ENCODE results near the gene C2CD2.

DNA sequence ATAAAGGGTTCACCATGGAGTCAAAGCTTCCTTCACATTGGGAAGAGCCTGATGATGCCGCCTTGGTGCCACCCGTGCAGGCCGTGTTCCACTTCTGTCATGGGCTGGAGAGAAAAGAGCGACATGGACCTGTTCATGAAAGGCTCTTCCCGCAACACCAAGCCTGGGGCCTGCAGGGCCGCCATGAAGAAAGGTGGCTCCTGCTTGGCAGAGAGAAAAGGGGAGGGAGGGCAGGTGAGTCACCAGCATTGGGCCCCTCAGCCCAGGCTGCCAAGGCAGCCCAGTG is 49.3 kb downstream of the RIPK4 start:
- CAGE, long polyA plus RNA: no peak
- RRBS: no CpG with 5 or more reads among the region's 6 CpGs

GRCh38 chr21:41767680-41768444 is 1.0 kb upstream of the RIPK4 start:
- CAGE, long polyA plus RNA: no peak
- RRBS: under 1% methylated on average over 3 of the region's 25 CpGs

- CAGE, long polyA plus RNA: no peak
- RRBS: no CpG with 5 or more reads among the region's 27 CpGs
These were observed 20.0 kb upstream of the PRDM15 start for GRCh38 chr21:41898989-41899727.

DNA sequence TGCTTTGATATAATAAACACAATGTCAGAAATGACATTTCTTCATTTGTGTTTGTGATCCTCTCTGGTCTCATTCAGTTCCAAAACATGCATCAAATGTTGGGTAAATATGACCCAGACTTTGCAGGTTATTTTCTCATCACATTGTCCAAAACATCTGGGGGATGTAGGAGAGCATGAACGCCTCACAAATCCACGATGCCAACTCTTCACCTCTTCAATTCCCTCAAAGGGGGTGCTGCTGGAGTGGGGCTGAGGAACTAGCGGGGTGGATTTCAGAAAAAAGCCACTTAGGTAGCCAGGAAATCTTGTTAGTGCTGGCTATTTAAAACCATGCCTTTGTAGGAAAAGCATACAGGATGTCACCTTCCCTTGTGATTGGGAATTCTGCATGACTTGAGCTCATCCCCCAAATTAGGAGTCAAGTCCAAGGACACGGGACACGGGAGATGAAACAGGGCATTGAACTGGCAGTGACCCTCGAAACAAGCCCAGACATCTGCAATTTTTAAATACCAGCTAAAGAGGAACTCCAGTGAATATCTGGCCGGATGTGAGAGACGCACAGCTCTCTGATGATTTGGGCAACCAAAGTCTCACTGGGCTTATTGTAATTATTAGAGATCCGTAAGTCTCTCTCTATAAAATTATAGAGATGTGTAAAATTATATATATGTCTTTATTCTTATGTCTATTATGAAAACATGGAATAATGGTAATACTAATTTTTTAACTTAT is 32.9 kb downstream of the C2CD2 start:
- CAGE, long polyA plus RNA: no peak
- RRBS: no CpG with 5 or more reads among the region's 9 CpGs

DNA sequence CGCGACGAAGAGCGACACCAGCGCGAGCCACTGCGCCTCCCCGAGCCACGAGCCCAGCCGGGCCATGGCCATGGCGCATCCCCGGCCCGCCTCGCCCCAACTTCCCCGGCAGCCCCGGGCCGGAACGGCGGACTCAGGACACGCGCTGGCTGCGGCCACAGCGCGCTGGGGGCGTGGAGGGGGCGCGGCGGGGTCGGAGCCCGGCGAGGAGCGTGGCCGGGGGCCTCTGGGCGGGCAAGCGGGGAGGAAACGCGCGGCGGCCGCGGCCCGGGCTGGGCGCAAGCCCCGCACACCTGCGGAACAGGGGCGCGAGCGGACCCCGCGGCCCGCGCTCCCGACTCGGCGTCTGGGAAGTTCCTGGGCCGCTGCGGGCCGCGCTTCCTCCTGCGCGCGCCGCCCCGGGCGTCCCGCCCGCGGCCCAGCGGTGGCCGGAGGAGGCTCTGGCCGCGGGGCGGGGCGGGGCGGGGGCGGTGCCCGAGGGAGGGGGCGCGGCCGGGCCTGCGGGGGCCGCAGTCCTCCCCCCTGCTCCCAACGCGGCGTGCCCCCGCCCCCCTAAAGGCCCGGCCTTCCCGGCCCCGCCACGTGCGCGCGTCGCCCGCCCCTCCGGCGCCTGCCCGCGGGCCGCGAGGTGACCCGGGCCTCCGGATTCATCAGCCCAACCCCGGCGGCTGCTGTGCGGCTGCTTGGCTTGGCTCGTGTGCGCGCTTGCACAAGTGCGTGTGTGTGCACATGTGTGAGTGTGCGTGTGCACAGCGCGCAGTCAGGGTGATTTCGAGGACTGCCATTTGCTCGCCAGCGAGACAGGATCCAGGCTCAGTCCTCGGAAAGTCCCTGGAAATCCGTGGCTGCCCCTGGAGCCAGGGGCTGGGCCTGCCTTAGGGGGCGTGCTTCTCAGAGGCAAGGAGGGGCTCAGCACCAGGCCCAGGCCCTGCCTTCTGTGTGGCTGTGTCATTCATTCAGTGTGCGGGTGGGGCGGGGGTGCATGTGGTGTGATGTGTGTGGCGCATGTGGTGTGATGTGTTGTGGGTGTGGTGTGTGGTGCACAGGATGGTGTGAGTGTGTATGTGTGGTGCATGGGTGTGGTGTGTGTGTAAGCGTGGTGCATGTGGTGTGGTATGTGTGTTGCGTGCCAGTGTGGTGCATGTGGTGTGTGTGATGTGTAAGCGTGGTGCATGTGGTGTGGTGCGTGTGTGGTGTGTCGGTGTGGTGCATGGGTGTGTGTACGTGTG is at the start of gene C2CD2:
C2CD2 (minus strand) TSS at position 442 of the 1,229 bp plus-strand sequence.
- CAGE, long polyA plus RNA: no peak
- RRBS: 4% methylated on average over 40 of the region's 128 CpGs

- CAGE, long polyA plus RNA: no peak
- RRBS: under 1% methylated on average over 3 of the region's 30 CpGs
These were observed 22.9 kb upstream of the UMODL1 start for GRCh38 chr21:42047964-42048911.

- CAGE, long polyA plus RNA: no peak
- RRBS: no CpG with 5 or more reads among the region's 8 CpGs
These were observed 30.7 kb upstream of the ABCG1 start for GRCh38 chr21:42188122-42188754.

GRCh38 chr21:42234342-42235557 is 15.8 kb downstream of the ABCG1 start:
- CAGE, long polyA plus RNA: no peak
- RRBS: 4% methylated on average over 28 of the region's 90 CpGs

- CAGE, long polyA plus RNA: no peak
- RRBS: no CpG with 5 or more reads among the region's 7 CpGs
These were observed 1.5 kb upstream of the TFF2 start for GRCh38 chr21:42352359-42352719.

GRCh38 chr21:42367321-42367706 is 979 bp upstream of the TFF1 start:
- CAGE, long polyA plus RNA: no peak
- RRBS: no CpG with 5 or more reads among the region's 5 CpGs

- CAGE, long polyA plus RNA: no peak
- RRBS: no CpG with 5 or more reads among the region's 8 CpGs
These were observed 35.7 kb downstream of the RSPH1 start for GRCh38 chr21:42460234-42460749.

GRCh38 chr21:42469176-42469761 is 26.8 kb downstream of the RSPH1 start:
- CAGE, long polyA plus RNA: no peak
- RRBS: no CpG with 5 or more reads among the region's 5 CpGs

DNA sequence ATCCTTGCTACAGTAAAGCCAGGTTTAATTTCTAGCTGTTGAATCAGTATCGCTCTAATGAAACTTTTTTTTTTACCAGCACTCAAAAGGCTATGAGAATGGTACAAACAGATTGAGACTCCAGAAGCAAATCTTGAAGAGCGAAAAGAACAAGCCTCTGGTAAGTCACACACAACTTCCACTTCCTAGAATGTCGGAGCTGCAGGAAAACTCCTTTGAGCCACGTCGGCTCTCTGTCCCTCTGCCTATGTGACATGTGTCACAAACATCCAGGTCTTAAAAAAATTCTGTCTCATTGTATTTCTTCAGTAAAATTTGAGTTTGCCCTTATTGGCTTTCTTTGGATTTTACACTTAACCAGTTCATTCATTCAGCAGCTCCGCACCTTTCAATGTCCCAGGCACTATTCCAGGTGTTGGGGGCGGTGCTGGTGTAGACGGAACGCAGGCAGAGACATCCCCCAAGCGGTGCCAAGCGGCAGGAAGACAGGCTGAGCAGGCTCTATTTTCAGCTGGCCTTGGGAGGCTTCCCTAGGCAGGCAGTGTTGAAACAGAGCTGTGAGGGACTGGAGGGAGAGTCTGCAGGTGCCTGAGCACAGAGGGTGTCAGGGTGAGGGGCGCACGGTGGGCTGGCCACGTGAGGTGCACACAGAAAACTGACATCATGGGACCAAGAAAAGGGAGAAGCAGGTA is 40.5 kb downstream of the SLC37A1 start:
- CAGE, long polyA plus RNA: no peak
- RRBS: no CpG with 5 or more reads among the region's 14 CpGs

GRCh38 chr21:42570618-42571628 is 57.3 kb downstream of the SLC37A1 start:
- CAGE, long polyA plus RNA: no peak
- RRBS: no CpG with 5 or more reads among the region's 28 CpGs

DNA sequence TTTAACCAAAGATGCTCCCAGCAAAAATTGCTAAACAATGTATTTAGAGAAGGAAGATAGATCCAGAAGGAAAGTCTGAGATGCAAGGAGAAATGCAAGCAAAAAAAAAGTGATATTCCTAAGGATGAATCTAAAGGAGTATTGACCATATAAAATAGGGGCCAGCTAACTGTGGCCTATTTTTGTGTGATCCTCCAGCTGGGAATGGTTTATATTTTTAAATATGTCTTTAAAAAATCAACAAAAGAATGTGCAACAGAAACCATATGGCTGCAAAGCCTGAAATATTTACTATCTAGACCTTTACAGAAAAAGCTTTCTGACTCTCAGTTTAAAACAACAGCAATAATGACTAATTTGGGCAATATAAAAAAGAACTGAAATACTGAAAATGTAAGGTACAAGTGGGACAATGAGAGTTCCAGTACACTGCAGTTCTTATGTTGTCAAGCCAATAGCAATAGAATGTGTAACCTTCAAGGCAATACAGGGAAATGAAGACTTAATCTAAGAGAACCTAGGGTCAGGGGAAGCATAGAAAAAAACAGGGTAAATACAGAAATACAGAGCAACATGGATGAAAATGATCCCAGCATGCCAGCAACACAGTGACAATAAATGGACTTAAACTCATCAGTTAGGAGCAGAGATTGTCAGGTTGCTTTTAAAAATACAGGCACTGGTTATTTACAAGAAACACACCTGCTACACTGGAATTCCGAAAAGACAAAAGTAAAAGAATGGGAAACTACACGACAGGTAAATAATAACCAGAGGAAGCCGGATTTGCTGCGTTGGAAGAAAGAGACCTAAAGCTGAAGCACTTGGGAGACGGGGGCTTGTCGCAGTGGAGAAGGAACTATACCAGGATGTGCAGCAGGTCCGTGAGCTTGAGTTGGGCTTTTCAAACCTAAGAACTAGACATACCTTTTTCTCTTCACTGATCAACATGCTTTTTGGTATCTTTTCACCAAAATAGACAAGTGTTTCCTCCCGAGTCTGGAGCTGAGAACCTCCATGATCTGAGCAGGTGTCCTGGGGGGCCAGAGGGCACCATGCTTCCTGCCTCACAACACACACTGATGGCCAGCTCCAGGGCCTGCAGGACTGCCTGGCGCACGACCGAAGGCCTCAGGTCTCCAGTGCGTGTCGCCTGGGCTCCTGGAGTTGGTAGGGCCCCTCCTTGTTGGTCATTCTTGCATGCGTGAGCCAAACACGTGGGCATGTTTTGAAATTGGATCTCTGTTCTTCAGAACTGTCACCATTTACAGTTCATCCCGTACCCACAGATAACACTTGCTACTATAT is 63.9 kb downstream of the SLC37A1 start:
- CAGE, long polyA plus RNA: no peak
- RRBS: no CpG with 5 or more reads among the region's 16 CpGs

DNA sequence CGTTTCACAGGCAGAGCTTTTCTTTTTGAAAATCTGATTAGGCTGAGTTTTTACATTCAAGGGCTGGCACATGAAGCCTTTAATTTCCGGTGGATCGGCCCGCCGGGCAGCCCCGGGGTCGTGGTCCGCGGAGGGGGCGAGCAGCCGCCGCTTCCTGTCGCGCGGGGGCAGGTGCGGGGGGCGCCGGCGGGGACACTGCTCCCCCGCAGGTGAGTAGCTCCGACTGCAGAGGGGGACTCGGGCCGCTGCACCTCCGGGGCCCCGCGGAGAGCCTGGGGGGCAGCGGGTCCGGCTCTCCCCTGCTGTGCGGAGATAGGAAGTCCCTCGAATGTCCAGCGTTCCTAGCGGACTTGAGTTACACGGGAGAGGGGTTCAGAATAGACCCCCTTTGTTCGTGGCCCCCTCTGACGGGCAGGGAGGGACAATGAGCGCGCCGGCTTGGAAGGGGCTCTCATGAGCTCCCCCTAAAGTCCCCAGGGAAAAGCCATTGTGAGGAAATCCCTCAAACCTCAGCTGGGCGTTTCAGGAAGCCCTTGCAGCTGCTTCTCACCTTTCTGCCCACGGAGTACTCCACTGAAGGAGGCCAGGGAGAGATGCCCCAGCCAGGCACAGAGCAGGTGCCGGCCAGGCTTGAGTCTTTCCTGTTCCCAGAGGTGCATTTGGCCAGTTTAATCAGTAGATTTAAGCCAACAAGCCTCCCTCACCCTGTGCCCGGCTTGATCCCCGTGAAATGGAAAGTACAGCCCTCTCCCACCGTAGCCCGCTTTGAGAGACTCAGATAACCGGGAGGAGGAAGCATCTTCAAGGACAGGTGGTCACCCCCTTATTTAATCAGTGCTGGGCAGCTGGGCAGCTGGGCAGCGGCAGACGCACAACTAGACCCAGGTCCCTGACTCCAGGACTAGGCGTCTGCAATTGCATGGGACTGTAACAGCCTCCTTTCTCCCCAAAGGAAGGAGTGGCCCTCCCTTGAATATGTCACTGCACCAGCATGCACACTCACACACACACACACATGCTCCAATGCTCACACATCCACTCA is 1.0 kb downstream of the PDE9A start:
- CAGE, long polyA plus RNA: no peak
- RRBS: 4% methylated on average over 28 of the region's 49 CpGs

DNA sequence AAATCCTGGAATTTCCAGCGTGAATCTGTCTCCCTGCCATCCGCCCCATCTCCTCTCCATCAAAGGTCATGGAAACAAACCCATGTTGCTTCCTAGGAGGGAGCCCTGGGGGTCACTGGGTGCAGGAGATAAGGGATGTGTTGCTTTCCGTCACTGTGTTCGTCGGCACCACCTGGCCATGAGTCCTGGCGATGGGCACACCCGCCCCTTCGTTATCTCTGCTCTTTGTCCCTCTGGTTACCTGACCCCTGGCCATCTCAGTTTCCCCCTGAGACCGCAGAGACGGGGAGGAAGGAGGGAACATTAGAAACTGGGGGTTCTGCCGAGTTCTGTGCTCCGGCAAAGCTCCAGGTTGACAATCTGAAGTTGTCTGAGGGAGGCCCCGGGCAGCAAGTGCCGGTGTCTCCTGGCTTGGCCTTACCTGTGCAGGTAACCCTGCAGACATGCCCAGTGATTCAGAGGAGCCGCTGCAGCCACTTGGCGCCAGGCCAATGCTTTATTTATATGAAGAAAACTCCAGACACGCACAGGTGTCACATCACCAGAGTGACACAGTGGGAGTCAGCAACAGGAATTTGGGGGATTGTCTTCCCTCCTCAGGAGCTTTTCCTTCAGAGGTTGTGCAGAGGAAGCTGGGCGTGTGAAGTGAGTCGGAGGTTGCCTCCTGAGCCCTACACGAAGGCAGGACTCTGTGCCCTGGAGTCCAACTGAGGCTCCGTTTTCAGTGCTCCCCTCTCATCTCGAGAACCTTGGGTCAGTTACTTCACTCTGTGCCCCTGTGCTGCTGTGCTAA is 2.9 kb downstream of the PDE9A start:
- CAGE, long polyA plus RNA: no peak
- RRBS: no CpG with 5 or more reads among the region's 22 CpGs

GRCh38 chr21:42733752-42734830 is 80.7 kb downstream of the PDE9A start:
- CAGE, long polyA plus RNA: no peak
- RRBS: no CpG with 5 or more reads among the region's 13 CpGs

GRCh38 chr21:42761406-42761978 is 108.1 kb downstream of the PDE9A start:
- CAGE, long polyA plus RNA: no peak
- RRBS: no CpG with 5 or more reads among the region's 16 CpGs

DNA sequence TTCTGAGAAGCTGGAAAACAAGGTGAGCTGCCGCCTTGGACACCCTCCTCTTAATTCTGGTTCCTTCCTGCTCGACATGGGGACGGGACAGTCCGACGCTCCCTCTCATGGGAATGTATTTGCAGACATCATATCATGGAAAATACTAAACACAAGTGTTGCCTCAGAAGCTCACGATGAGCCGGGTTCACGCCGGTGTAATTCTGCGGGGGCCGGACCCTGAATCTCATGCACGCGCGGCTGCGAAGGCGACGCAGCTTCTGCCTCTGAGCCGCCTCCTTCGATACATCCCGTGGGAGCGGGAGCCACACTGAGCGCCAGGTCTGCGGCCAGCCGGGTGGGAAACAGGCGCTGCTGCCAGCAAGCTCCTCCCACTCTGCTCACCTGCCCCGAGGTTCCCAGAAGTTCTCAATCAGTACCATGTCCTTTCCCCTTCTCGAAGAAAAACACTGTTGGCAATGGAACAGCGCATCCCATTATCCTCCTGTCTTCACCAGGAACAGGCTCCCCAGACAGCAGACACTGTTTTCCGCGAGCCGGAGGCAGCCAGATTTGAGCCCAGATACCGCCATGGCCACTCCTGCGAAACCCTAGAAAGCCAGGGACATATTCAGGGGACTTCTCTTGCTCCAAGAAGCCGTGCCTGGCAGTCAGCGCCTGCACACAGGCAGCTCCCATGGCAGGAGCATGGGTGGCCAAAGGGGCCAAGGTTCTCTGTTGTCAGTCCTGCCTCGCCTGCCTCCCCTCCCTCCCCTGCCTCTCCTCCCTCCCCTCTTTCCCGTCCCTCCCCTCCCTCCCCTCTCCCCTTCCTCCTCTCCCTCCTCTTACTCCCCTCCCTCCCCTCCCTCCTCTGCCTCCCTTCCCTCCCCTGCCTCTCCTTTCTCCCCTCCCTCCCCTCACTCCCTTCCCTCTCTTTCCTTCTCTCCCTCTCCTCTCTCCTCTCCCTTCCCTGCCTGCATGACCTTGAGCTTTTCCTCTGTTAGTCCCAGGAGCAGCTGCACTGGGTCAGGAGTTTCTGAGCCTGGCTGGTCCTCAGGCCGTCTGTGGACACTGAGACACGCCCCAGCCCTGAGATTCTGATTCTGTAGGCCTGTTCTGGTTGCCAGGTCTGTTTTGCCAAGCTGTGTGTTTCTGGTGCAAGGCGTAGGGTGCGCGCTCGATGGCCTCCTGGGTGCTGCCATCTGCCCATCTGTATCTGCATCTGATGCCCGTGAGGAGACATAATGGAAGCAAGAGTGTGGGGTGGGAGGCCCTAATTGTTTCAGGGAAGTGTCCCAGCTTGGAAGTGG is 97.7 kb downstream of the WDR4 start:
- CAGE, long polyA plus RNA: no peak
- RRBS: no CpG with 5 or more reads among the region's 44 CpGs

All from AG04450 (cell line).